NCI-H460 (cell line): ENCODE measurements around the genes IL5RA and TRNT1.

GRCh38 chr3:2222080-2222641 is 123.5 kb downstream of the CNTN4 start:
RAMPAGE:
- cytosol, long total RNA: no peak
- long total RNA: no peak
- nucleus, long total RNA: no peak

GRCh38 chr3:3109678-3110782 is at the start of gene IL5RA:
Gene IL5RA, minus strand, starts transcription at chr3:3110374.
RAMPAGE:
- cytosol, long total RNA: no peak
- long total RNA: no peak
- nucleus, long total RNA: no peak

DNA sequence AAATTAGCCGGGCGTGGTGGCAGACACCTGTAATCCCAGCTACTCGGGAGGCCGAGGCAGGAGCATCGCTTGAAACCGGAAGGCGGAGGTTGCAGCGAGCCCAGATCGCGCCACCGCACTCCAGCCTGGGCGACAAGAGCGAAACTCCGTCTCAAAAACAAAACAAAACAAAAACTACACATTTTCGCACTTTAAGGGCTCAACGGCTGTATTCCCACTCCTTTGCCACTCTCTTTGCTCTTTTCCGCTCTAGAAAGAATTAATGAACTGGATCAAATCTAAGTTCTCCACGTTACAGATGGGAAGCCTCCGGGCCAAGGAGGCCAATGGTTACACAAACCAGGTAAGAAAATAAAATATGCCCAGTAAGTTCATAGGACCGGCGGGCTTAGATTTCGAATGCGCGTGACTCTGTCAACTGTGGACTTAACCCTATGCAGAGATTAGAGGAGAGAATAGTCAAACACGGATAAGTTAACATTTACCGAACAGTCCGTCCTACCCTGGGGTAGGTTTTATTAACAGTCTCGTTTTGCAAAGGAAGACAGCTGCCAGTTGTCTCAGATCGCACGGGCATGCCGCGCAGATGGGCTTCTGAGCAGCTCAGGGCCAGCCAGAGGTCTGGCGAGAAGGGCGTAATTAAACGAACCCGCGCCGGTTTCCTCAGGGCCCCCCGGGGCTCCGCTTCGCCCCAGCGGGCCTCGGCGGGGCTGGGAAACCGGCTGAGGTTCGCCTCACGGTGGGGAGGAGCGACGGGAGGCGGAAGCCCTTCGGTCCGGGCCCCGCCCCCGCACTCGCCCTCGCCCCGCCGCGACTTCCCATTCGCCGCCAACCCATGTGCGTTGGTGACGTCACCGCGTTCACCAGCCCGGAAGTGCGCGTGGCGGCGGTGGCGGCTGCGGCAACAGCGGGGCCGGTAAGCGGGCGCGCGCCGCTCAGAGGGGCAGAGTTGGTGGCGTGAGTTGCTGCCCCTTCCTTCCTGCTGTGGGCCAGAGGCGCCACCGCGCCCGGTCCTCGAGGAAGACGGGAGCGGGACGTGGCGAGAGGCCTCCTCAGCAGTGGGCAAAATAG is at the start of gene TRNT1:
Gene TRNT1, plus strand, starts transcription at position 866 of the 1,071 bp plus-strand sequence.
RAMPAGE:
- cytosol, long total RNA: start-site peak on the plus strand centred at position 883 of the sequence, 37 bp wide, 649 and 833 reads in 2 replicates
- long total RNA: start-site peak on the plus strand centred at position 877 of the sequence, 32 bp wide, 308 and 492 reads in 2 replicates
- nucleus, long total RNA: start-site peak on the plus strand centred at position 901 of the sequence, 81 bp wide, 2,184 and 699 reads in 2 replicates

GRCh38 chr3:4720017-4721193 is 227.3 kb downstream of the ITPR1 start:
RAMPAGE:
- cytosol, long total RNA: no peak
- long total RNA: no peak
- nucleus, long total RNA: no peak

GRCh38 chr3:4741202-4742131 is 237.8 kb upstream of the BHLHE40 start:
RAMPAGE:
- cytosol, long total RNA: no peak
- long total RNA: no peak
- nucleus, long total RNA: no peak

GRCh38 chr3:4750032-4750700 is 229.1 kb upstream of the BHLHE40 start:
RAMPAGE:
- cytosol, long total RNA: no peak
- long total RNA: no peak
- nucleus, long total RNA: no peak

GRCh38 chr3:4776954-4777775 is 202.1 kb upstream of the BHLHE40 start:
RAMPAGE:
- cytosol, long total RNA: no peak
- long total RNA: no peak
- nucleus, long total RNA: no peak

DNA sequence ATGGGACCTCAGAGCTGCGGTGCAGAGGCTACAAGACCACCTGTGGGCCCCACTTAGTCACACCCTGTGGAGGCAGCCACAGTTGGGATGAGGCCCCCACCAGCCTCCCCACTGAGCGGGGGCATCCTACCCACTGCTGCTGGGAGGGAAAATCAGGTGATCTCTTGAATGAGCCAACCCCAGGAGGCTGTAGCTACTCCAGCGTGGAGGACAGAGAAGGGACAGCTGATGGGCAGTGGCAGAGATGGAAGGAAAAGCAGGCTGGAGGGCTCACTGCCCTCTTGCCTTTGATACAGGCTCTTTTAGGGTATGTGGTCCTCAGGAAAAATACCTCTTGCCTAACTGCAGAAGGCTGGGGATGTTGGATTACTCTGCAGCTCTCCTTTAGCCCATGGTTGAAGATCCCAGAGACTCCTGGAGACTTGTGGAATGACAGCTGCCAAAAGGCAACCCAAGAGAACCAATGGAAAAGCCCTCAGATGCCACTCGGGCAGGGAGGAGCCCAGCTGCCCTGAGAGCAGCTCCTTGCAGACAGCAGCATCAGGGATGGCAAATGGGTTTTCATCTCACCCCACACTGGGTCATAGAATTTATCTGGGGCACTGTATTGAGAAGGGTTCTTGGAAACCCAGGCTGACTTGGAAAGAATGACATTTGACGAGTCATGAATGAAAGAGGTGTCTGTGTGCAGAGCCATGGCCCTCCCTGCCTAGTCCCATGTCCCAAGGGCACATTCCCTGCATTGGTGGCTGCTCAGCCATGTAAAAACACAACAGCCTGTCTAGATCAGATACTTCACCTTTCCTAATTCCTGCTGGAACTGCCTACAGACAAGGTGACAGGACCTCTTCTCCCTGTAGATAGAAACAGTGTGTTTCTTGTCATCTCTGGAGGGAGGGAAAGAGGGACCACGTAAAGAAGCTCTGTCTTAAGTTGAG is 158.1 kb upstream of the BHLHE40 start:
RAMPAGE:
- cytosol, long total RNA: no peak
- long total RNA: no peak
- nucleus, long total RNA: no peak

GRCh38 chr3:4826825-4827670 is 152.2 kb upstream of the BHLHE40 start:
RAMPAGE:
- cytosol, long total RNA: no peak
- long total RNA: no peak
- nucleus, long total RNA: no peak

DNA sequence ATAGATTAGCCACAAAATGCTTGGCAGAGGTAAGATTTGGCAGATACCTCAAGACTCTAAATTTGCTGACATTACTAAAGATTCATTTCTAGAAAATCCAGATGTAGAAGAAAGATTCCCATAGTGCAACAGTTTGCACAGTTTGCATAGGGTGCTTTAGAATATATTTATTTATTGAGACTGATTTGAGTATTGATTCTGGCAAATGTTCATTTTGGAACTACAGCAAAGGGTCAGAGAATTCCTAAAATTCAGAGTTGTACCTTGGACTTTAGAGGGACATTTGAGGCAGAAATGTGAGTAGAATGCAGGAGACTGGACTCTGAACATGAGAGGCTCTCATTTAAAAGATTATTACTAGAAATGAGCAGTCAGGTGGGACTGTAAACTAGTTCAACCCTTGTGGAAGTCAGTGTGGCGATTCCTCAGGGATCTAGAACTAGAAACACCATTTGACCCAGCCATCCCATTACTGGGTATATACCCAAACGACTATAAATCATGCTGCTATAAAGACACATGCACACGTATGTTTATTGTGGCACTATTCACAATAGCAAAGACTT is 101.8 kb upstream of the BHLHE40 start:
RAMPAGE:
- cytosol, long total RNA: no peak
- long total RNA: no peak
- nucleus, long total RNA: no peak

DNA sequence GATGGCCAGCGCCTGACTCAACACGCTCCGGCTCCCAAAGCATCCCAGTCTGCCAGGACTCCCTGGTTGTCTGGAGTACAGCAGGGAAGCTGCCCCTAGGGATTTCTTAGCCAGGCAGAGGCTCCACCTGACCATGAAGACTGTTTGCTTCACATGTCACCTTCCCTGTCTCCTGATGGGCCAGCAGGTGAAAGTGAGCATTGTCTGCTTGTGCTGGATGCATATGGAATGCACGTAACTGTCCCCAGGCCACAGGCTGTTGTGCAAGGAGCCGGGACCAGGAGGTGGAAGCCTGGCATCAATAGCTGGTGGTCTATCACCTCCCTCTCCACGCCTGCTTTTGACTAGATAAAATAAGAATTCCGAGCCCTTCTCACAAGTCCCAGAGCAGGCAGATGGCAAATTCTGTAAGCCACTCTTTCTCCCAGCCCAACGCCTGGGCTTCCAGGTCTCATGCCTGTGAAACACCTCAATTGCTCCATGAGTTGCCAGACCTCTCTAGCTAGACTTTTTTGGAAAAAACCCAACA is 6.7 kb downstream of the BHLHE40 start:
RAMPAGE:
- cytosol, long total RNA: no peak
- long total RNA: no peak
- nucleus, long total RNA: no peak

RAMPAGE:
- cytosol, long total RNA: no peak
- long total RNA: no peak
- nucleus, long total RNA: no peak
Observed at GRCh38 chr3:5196947-5198273, 9.9 kb downstream of the EDEM1 start.

RAMPAGE:
- cytosol, long total RNA: no peak
- long total RNA: no peak
- nucleus, long total RNA: no peak
Observed at GRCh38 chr3:5207928-5208451, 20.5 kb downstream of the EDEM1 start.

DNA sequence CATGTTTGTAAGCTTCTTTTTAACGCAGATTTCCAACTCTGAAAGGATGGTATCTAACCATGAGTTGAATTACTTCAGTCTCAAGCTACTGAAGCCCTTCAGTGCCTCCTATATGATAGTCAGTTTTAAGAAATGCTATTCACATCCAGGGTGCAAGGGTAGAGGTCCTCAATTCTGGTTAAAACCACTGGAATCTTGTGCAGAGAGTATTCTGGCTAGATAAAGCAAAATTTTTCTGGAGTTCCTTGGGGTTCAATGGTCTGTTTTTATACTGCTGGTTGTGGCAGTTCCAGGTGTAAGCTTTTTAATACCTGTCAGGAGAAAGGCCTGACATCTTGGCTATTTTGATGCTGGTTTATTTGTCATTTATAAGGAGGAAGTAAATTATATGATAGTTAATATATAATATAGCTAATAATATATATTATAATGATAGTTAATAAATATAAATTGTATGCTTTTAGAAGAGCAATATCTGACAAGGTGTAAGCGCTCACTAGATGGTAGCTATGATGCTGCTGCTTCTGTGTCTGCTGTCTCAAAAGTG is 801.1 kb downstream of the EDEM1 start:
RAMPAGE:
- cytosol, long total RNA: no peak
- long total RNA: no peak
- nucleus, long total RNA: no peak

DNA sequence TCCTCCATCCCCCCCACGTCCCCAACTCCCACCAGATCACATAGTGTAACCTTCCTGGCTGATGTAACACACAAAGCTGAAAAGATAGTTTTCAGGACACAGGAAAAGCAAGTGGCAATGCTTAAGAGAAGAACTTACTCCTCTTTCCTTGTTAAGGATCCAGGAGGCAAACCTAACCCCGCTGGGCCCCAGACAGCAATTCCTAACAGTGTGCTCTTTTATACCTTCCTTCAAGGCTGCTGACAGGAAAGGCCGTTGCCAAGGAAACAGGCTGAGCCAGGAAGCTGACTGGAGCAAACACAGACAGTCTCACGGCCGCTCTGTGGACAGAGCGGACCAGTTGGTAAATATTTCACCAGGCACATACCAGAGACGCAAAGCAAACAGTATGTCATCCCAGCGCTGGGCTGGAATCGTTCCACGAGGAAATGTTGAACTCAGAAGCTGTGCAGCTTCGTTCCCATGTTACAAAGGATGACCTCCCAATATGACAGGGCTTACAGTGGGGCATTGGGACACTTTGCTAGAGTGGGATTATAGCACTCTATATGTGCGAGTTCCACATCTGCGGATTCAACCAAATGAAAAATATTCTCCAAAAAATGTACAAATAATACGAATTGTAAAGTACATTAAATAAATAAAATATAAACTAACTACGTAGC is 57.3 kb upstream of the LMCD1 start:
RAMPAGE:
- cytosol, long total RNA: no peak
- long total RNA: no peak
- nucleus, long total RNA: no peak

GRCh38 chr3:8451494-8452010 is 50.1 kb upstream of the LMCD1 start:
RAMPAGE:
- cytosol, long total RNA: no peak
- long total RNA: no peak
- nucleus, long total RNA: no peak

GRCh38 chr3:8483138-8483910 is 18.3 kb upstream of the LMCD1 start:
RAMPAGE:
- cytosol, long total RNA: no peak
- long total RNA: no peak
- nucleus, long total RNA: no peak

DNA sequence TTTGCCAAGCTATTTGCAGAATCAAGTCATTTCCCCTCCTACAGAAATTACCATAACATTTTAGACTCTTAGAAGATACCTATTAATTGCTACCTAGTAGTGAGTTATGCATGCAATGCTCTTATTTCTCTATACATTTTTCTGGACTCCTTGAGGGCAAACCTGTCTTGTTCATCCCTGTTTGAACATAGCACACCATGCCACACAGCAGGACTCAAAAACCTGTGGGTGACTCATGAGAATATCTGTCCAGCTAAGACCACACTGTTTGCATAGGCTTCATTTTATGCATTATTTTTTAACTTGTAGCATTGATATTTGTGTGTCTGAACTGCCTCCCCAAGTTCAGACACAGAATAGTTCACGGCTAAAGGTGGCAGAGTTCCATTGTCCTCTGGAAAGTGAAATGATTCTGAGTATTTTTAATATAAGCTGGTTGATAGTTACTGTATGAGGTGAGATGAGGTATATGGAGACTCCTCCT is 1.8 kb downstream of the LMCD1 start:
RAMPAGE:
- cytosol, long total RNA: no peak
- long total RNA: no peak
- nucleus, long total RNA: no peak

DNA sequence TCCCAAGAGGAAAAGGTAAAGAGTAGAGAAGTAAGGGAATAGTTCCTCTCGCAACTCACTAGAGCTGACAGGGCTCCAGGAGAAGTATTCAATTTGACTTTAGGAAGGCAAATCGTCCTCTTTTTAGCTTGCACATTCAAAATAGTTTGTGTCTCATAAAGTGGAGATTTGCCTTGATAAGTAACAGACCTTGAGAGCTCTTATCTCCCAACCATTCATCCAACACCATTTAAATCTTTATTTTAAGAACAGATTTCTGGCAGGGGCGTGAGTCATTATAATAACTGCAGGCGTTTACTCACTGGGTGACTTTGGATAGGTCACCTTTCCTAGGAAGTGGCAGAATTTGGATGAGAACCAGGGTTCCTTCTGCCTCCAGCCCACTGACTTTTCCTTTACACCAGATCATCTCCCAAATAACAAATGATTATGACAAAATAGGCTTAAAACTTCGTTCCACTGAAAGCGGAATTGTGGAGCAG is 4.9 kb downstream of the LMCD1 start:
RAMPAGE:
- cytosol, long total RNA: no peak
- long total RNA: no peak
- nucleus, long total RNA: no peak

DNA sequence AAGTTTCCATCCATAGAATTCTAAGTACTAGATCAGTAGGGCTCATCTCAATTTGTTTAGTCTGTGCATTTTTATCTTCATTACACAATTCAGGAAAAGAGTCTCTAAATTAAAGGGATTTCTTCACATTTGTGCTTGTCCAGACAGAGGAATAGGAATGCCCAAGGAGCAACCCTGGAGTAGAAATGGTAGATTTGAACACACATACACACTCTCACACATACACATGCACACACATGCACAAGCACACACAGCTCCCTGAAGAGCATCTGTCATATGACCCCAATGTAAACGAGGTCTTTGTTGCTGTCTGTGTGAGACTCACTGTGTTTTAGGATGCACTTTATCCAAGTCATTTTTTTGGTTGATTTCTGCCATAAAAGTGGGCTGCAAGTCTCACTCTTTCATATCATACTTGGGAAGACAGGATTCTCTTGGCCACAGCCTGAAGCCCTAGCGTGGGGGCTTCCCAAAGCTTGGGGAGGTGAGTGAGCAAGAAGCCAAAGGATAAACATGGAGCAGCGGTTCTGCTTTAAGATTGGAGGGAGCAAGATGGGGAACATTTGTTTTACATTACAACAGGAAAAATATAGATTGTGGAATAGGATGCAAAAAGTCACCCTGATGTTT is 21.6 kb downstream of the LMCD1 start:
RAMPAGE:
- cytosol, long total RNA: no peak
- long total RNA: no peak
- nucleus, long total RNA: no peak